Myometrial cell (primary cell): ENCODE measurements around the genes TBC1D32 and SMPDL3A.

DNA sequence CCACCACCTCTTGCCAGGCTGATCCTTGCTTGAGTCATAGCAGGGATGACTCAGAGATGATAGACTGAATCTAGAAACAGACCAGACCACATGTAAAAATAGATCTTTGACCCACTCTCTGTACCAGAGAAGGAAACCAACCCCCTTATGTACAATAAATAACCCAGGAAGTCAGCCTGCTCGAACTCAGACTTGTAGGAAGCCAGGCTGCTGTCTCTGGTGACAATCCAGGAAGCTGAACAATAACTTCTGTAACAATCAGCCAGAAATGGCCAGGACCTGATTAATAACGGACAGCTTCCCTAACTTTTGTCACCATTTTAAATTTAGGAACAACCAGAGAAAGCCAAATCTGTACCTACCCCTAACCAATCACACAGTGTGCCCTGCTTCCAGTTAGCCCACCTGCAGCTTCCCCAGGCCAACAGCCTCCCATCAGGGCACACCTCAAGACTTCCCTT lies 69.0 kb upstream of the FAM184A start:
- RAMPAGE, long total RNA: no peak

DNA sequence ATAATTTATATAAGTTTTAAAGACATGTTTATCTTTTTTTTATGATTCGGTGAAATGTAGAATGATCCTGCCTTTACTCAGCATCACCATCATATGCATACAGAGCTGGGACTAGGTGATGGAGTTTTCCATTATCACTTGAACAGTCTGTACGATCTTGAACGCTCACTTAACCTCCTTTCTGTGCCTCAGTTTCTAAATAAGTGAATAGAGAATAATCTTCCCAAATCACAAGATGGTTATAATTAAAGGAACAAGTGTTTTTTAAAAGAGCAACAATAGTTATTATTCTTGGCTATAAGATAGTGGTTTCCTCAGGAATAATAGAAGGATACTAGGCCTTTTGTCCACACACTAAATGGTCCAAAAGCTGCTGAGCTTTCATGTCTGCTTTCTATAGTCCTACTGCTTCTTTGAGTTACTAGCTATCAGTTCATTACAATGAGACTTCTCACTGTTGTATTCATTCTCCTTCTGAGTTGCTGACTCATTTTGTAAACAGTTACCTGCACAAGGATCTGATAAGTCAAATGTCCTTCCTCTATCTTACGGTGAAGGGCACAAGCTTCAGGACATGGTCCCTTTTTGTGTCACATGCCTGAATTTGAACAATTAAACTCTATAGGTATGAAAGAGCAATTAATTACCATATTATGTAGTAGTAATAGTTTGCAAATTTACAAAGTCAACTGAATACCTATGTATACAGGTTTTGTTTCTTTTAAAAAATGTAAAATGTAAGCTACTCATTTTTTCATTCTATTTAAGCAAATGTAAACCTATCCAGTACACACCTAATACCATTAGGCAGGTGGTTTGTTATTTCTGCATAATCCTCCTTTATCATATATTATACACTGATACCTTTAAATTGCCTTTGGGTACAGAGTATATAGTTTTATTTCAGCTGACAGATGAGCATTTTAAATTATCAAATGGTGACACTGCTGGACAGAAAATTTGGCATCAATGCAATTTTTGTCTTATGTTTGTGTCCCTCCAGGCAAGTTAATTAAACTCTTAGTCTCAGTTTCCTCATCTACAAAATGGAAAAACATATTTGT lies 90.5 kb downstream of the MAN1A1 start:
- RAMPAGE, long total RNA: no peak

DNA sequence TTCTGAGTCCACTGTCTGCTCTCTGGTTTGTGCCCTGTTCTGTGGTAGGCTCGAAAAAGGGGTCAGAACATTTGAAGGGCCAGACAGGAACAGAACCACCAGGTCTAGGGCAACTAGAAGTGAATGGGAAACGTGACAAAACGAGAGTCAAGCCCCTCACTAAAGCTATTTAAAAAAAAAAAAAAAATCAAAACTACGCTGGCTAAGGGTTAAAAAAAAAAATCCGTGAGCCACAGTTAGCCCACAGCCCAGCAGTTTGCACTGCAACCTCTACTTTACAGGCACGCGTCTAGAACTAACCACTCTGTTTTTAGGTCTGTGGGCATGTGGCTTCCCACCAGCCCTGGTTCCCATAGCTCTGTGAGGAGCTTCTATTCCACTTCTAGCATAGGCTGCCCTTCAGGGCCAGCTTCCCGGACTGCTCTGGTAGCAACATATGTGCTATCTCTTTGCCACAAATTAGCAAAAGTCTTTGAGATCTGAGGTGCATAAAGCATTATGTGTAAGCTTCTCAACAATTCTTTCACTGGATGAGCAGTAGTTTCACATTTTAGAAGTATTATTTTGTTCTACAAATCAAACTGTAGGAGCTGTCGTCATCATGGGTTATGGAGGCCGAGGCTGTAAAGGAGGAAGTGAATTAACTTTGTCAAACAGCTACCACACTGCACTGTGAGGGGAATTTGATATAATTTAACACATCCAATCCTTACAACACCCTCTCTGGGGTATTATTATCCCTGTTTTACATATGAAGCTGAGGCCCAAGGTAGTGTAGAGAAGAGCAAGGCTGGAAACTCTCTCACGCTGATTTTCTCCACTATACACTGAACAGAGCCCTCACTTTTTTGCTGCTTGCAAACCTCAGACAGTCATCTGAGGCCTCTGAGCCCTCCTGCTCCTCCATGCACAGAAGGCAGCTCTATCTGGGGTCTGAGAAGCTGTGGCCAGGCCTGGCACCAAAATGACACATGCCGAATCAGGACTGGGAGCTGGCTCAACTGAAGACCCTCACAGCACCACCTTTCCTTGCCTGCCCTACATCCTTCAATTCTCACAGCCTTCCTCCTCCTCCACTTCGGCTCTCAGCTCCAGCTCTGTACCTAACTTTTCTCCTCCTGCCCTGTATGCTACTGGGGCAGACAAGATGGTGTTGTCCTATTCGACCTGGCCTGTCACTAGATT lies 35.4 kb downstream of the MAN1A1 start:
- RAMPAGE, long total RNA: no peak

- RAMPAGE, long total RNA: no peak
Observed at GRCh38 chr6:119347072-119347329, 2.6 kb downstream of the MAN1A1 start.

DNA sequence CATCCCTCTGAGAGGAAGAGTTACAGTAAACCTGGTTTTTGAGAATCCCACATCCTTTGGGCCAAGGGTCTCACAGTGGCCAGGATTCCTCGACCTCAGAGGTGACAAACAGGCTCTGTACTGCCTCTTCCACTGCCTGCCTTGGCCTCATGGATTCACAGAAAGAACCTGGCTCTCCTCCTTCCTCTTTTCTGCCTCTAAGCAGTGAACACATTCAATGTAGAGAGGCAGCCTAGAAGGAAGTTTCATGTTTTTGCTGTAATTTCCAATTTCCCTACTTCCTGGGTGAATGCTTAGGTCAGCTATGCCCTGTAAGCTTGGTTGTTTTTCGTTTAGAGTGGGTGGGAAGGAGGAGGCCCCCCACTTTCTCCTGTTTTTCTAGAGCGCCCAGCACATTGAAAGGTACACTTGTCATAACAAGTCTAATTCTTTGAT lies 99.7 kb upstream of the MAN1A1 start:
- RAMPAGE, long total RNA: no peak

DNA sequence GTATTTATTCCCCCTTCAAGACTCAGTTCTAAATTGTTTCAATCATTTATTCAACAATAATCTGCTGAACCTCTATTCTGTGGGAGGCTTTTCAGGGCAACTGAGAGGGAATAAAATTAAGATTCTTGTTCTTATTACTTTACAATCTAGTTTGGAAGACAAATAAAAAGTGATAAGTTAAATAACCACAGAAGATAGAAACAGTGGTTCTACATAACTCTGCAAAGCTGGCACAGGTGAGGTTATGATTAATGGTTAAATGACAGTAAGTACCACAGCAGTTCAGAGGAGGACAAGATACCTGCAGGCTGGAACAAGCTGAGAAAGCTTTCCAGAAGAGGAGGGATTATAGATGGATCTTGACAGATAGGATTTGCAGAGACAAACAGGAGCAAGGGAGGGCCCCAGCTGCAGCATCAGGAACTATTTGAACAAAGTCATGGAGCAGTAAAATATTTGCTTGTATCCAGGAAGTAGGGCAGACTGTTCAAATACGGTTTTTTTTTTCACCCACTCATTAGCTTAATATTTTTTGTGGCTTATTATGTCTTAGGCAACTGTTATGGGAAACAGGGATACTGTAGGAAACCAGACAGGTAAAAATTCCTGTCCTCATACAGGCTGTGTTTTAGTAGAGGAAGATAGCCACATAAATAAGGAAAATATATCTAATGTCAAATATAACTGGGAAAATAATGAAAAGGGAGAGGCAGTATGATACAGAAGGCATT lies 144.4 kb upstream of the MAN1A1 start:
- RAMPAGE, long total RNA: no peak

DNA sequence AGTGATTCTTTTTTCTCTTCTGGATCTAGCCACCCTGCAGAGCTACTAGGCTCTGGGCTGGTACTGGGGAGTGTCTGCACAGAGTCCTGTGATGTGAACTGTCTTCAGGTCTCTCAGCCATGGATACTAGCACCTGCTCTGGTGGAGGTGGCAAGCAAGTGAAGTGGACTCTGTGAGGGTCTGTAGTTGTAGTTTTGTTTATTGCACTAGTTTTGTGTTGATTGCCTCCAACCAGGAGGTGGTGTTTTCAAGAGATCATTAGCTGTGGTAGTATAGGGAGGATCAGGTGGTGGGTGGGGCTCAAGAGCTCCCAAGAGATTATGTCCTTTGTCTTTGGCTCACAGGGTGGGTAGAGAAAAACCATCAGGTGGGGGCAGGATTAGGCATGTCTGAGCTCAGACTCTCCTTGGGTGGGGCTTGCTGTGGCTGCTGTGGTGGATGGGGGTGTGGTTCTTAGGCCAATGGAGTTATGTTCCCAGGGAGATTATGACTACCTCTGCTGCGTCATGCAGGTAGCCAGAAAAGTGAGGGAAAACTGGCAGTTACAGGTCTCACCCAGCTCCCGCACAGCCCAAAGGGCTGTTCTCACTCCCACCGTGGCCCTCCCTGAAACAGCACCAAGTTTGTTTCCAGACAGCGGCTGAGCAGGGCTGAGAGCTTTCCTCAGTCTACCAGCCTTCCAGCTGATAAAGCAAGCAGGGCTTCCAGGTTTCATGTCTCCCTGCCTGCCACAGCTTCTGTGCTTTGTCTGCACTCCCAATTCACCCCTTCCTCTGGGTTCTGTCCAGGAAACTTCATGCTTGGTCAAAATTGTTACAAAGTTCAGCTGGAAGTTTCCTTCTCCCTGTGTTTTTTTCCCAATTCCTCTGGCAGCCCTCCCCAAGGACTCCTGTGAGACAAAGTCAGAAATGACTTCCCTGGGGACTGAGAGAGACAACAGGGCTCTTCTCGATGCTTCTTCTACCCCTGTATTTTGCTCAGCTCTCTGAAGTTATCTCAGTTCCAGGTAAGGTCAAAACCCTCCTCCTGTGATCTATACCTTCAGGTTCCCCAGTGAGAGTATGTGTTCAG lies 481.1 kb upstream of the MAN1A1 start:
- RAMPAGE, long total RNA: no peak

DNA sequence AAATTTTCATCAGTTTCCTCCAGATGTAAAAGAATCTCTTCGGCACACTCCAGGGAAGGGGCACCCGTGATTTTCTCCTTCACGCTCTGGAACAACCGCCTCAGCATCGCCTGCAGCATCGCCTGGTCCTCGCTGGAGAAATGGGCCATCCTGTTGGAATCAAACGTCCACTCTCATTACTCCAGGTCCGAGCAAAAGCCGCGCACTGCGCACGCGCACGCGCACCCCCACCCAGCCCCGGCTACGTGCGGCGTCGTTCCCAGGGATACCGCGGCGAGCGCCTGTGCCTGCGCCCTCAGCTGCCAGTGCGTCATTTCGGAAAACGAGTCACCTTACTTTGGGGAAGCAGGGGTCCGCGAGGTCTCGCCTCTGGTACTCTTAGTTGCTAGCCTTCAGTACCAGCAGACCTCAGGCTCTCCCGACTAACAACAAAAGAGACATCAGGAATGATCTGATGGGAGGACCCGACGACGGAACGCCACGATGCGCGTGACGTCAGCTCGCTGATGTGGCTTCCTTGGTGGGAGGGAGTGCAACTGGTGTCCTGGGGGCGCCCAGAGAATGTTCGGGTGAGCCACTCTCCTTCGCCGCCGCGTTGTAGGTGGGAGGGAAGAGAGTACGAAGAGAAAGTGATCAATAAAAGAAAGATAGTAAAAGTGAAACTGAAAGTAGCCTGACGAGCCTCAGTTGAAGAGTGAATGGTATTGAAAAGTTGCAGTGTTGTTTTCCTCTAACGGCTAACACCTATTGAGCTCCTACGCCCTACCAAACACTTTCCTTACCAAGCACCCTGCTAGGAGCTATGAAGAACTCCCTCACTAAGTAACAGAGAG lies at the start of gene TBC1D32:
Gene TBC1D32 (minus strand): TSS at position 199 of the 833 bp plus-strand sequence.
- RAMPAGE, long total RNA: no peak

GRCh38 chr6:121437309-121437684 lies 1.9 kb downstream of the GJA1 start:
- RAMPAGE, long total RNA: no peak

DNA sequence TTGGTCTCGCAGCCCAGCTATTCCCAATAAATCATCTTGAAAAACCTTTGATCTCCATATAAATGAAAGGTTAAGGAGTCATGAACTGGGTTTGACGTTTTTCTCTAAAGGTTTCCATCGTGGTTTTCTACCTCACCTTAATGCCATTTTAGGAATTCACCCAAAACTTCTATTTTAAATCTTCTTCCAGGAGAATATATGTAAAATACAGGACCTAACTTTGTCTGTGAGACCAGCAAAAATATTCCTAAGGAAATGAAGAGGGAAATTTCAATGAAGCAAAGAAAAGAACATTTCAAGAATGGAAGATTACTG lies 180.2 kb downstream of the GJA1 start:
- RAMPAGE, long total RNA: no peak

DNA sequence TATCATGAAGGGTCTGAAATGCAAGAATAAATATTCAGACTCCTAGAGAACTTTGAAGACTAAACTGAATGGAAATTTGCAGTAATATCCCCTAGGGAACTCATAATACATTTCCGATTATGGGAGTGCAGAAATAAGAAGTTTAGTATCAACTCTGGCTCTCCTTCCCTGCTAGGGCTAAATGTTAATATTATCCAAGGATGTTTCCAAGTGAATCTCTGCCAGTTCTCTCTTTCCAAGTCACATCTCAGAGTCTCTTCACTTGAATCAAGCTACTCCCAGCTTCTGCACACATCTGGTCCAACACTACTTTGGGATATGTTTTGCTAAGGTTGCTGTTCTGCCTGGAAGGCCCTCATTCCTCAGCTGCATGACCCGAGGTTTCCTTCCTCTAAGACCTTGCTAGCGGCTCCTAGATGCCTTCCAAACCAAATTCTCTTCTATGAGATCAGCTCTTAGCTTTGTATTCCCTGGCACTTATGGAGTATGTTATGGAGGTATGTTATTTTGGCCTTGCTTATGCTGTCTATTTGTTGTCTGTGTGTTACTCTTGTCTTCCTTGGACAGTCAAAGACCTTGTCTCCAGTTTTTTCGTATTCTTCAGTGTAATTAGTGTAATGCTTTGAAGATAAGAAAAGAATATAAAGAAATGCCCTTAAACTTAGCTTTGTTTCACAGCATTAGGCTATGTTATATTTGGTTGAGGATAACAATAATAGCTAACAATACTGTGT lies 331.8 kb downstream of the GJA1 start:
- RAMPAGE, long total RNA: no peak

DNA sequence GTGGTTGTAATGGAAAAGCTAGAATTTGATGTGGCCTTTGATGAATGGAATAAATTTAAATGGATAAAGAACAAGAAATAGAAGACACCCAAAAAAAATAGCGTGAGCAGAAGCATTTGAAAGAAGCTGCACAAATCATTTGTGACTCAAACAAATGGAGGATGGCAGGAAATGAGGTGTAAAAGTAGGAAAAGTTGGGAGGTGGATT lies 324.9 kb upstream of the HSF2 start:
- RAMPAGE, long total RNA: no peak

DNA sequence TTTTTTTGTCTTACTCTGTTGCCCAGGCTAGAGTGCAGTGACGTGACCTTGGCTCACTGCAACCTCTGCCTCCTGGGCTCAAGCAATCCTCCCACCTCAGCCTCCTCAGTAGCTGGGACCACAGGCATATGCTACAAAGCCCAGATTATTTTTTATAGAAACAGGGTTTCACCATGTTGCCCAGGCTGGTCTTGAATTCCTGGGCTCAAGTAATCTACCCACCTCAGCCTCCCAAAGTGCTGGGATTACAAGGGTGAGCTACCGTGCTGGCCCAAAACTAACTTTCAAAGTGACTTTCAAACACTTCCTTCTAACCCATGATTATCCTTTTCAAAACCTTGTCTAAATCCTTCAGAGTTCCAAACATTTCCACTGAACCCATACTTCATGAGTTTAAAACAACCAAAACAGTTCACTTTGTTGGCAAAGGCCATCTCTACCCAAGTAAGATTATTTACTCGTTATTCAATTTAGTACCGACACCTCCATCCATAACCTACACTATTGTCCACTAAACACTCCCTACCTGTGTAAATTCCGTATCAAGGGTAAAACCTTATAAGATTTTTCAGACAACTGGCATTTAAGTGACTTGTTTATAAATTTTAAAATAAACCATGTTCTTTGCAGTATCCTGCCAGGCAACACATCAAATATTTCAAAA lies 27.5 kb downstream of the SERINC1 start:
- RAMPAGE, long total RNA: no peak

DNA sequence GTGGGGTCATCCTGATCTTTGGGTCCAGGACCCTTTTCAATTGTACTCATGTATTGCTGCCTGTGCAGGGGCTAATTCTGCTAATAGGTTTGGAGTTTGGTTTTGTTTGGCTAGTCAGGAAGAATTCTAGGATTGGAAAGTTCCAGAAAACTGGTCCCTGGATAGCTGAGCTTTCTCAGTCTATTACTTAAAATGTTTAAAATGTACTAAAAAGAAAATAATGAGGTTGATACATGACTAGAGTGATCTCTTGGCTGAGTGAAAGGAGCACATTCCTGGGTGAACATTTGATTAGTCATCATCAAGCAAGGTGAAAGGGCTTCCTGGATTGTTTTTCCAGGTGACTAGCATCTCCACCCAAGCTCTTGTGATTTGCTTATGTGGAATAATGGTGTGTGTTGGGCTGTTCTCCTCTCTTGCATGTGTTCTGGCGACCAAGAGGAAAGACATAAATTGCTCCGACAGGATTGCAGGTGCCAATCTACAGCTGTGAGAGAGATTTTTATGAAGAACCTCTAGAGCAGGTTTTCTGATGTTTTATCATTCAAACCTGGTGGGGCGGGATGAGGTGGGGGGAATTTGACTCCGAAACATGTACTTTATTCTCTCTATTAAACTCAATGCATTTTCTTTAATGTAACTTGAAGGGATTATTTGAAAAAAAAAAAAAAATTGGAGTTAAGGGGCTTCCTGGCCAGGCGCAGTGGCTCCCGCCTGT lies 42.9 kb downstream of the PKIB start:
- RAMPAGE, long total RNA: no peak

DNA sequence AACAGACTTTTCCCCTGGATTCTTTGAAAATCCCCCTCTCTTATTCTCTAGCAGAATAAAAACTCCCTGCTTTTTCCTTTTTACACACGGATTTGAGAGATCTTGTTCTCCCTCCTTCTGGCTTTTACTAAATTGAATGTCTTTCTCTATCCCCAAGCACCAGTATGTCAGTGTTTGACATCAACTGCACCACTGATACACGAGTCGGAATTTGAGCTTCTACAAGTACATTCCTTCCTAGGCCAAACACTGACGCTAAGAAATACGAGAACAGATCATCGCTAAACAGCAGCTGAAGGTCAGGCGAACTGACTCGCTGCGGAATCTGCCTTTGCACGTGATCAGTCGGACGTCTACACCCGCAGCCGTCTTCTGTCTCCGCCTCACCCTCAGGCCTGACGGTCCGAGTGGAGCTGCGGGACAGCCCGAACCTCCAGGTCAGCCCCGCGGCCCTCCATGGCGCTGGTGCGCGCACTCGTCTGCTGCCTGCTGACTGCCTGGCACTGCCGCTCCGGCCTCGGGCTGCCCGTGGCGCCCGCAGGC lies at the start of gene SMPDL3A:
Gene SMPDL3A (plus strand): TSS at position 368 of the 543 bp plus-strand sequence.
- RAMPAGE, long total RNA: start-site peak on the plus strand centred at position 368 of the sequence, 68 bp wide, 446 and 555 reads in 2 replicates

- RAMPAGE, long total RNA: no peak
Observed at GRCh38 chr6:125214057-125214371, 60.4 kb downstream of the TPD52L1 start.

DNA sequence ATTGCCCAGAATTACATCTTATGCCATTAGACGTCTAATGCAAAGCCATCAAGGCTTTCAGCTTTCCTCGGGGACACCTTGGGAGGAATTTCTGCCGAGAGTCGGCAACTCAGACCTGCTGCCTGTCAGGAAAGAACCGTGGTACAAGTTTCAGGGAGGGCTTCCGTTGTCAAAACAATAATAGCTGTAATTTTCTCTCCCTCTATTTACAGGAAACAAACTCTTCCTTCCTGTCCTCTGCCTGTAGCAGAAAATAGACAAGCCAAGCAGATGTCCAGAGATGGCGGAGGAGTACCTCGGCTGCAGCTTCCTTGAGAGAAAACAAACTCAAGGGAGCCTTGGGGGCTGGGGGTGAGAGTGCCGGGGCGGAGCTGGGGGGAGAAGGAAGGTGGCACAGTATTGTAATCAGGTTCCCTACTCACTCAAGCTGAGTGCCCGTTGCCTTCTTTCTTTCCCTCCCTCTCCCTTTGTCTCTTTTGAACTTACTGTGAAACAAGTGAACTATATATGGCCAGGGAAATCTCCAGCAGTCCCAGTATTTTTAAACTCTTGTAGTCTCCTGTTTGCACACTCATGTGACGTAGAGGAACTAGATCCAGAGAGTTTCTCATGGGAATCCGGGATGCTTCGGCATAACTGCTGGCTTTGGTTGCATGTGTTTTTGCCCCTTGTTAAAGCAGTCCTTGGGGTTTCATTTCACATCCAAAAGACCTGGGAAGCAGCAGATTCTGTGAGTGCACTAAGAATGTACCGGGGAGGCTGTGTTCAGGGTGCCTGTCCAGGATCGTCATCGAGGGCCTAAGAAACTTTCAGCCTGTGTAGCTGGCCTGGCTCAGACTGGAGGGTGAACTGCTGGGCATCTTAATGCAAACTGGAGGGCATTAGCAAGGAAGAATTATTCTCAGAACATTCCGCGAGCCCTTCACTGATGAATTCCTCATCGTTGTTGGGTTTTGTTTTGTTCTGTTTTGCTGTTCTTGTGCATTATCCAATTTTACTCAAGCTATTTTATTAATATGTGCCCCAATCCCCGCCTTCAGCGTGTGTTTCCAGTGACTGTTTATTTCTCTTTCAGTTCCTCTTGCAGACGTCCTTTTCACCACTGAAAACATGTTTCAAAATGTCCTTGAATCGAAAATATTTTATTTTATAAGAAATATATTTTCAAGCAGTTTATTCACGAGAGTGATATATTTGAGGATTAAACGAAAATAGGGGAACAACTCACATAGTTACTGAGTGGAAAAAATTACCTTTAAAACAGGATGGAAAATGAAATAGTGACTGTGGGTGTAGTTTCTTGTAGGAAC lies 44.7 kb upstream of the HDDC2 start:
- RAMPAGE, long total RNA: no peak

DNA sequence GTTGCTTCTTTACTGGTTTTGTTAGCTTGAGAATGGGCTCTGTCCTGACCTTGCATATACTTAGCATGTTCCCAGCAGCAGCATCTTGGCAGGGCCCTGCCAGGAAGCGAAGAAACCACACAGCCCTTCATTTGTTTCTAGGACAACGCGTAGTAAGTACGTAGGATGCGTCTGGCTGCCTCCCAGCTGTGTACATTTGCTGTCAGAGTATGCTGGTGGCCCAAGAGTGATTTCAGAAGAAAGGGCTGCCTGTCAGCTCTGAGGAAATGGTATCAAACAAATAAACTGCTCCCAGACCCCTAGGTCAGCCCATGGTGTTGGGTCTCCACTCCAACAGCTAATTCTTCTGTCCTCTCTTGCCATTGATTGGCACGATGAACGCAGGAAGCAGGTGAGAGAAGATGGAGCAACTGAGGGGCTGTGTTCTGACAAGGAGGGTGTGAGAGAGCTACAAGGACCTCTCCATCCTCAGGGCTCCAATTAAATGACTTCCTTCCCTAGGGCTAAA lies 55.9 kb upstream of the HDDC2 start:
- RAMPAGE, long total RNA: no peak

GRCh38 chr6:125780593-125781568 lies 9.9 kb upstream of the NCOA7 start:
- RAMPAGE, long total RNA: start-site peak on the plus strand at chr6:125781135-125781182, 57 and 107 reads in 2 replicates

- RAMPAGE, long total RNA: no peak
Observed at GRCh38 chr6:125793850-125794263, 3.1 kb downstream of the NCOA7 start.